Fallopian tube (tissue), 1 donor: Measurements from ENCODE around the gene LMBR1.

GRCh38 chr7:155333815-155334107 lies 36.1 kb downstream of the INSIG1 start:
- PRO-cap: no peak

- PRO-cap: no peak
Measured at GRCh38 chr7:155410474-155410824, 47.5 kb upstream of the EN2 start.

GRCh38 chr7:155466715-155467290 lies 8.9 kb downstream of the EN2 start:
- PRO-cap: no peak

DNA sequence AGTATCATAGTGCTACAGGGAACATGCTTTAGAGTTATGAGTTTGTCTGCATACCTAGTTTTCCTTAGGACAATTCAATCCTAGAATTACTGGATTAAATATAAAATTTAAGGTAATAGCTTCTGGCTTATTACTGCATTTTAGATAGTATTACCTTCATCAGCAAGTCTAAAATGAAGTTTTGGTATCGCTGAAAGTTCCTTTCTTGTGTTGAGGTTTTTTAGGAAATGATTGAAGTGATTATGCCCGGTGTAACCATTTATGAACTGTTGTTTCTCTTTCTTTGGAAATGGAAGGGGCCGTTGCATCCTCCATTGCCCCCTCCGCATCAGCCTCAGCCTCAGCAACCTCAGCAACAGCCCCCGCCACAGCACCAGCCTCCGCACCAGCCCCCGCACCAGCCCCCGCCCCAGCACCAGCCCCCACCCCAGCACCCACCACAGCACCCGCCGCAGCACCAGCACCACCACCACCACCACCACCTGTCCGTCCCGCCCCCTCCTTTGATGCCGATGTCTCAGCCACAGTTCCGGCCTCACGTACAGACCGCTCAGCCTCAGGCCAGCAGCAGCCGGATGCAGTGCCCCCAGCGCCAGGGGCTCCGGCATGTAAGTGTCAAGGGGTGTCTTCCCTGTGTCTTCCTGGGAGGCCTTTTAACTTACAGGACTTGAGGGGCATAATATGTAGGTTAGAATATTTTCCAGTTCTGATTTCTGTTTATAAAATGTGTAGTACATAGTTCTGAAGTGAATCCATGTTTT lies 72.7 kb downstream of the SHH start:
- PRO-cap: no peak

DNA sequence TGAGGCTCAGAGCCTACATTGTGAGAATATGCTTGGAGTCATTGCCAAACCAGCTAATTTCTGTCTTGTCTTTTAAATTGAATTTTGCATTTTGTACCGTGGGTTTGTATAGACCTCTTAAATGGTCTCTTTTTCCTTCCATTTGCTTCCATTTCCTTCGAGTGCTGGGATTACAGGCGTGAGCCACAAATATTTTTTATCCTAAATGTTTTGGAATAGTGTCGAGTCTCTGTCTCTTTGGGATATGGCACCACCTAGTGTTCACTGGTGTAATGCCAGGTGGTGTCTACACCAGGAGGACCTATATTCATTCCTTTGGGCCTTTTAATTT lies 44.0 kb downstream of the SHH start:
- PRO-cap: no peak

DNA sequence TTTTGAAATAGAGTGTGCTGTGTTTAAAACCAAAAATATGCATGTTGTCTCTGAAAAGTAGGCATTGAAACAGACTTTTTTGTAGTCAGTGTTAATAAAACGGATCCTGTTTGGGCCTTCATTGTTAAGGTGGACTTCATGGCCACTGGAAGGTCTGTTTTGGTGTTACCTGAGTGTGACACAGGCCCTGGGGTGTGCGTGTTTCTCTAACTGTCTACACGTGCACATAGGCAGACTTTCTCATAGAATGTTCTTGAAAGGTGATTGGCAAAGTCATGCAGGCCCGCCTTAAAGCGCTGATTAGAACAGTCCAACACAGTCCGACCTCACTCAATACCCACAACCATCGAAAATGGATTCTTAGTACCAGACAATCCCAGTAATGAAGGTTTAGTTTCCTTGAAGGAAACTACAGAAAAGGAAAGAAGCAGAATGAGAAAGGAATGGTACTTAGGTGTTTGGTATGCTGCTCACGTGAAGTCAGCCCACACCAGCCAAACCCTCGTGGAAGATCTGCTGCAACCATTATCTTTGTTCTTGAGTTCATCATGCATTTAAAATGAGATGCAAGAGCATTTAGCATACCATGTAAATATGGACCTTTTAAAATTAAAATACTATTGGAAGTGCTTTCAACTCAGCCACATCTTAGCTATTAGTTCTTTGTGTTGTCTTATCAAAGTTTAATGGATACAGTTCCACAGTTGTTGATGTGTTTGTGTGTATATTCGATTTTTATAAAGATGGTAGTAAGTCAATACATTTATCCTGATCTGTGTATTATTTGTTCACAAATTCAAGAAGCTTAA lies 35.0 kb downstream of the SHH start:
- PRO-cap: no peak

DNA sequence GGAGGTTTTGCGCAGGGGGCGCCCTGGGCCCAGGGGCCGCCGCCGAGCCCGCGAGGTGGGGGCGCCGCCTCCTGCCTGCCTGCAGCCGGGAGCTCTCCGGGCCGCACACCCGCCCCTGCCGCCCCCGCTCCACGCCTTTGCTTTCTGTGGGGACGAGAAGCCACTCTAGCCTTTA lies 7.2 kb downstream of the SHH start:
- PRO-cap: no peak

GRCh38 chr7:155815235-155815739 lies 3.0 kb upstream of the SHH start:
- PRO-cap: no peak

DNA sequence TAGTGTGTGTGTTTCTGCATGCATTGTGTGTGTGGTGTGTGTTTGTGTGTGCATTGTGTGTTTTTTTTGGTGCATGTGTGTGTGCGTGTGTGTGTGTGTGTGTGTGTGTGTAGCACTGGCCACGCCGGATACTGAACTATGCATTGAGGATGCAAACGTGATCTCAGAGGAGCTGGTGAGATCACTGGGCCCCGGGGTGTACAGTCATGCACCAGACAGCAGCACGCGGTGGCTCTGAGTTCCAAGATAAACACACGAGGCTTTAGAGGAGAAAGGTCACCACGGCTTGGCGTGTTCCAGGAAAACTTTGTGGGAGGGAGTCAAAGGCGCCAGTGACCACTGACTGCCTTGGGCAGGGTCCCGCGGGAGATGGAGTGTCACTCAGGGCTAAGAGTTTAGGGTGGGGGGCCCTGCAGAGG lies 106.7 kb upstream of the SHH start:
- PRO-cap: no peak

DNA sequence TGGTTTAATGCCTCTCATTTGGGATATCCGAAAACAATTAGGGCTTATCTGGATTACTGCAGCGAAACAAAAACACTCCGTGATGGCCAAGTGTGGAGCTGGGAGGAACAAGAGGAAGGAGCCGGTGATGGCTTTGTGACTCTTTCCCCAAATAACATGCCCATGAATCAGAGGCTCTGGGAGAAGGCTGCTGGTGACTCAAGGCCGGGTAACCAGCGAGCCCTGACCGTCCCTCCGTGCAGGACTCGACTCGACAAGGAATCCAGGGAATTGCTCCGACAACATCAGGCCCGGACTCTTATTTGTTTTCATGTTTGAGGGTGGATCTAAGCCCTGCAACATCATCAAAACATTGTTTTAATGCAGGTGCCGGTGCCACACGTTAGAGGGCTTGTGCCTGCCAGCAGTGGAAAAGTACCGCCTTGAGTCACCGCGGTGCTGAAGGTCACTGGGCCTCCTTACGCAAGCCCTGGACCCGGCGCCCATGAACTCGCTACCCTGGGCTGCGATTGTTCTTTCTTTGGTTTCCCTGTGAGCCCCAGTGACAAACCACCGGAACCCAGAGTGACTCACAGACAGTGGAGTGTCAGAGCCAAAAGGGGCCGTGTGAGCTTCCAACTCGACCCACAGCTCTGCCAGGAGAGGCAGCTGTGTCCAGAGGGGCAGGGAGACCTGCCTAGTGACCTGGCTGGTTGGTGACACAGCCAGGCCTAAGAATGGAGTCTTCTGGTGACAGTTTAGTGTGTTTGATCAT lies 139.3 kb upstream of the SHH start:
- PRO-cap: no peak

- PRO-cap: no peak
Measured at GRCh38 chr7:156612850-156613507, 27.6 kb upstream of the RNF32 start.

- PRO-cap: no peak
Measured at GRCh38 chr7:156675172-156676052, 34.8 kb downstream of the RNF32 start.

DNA sequence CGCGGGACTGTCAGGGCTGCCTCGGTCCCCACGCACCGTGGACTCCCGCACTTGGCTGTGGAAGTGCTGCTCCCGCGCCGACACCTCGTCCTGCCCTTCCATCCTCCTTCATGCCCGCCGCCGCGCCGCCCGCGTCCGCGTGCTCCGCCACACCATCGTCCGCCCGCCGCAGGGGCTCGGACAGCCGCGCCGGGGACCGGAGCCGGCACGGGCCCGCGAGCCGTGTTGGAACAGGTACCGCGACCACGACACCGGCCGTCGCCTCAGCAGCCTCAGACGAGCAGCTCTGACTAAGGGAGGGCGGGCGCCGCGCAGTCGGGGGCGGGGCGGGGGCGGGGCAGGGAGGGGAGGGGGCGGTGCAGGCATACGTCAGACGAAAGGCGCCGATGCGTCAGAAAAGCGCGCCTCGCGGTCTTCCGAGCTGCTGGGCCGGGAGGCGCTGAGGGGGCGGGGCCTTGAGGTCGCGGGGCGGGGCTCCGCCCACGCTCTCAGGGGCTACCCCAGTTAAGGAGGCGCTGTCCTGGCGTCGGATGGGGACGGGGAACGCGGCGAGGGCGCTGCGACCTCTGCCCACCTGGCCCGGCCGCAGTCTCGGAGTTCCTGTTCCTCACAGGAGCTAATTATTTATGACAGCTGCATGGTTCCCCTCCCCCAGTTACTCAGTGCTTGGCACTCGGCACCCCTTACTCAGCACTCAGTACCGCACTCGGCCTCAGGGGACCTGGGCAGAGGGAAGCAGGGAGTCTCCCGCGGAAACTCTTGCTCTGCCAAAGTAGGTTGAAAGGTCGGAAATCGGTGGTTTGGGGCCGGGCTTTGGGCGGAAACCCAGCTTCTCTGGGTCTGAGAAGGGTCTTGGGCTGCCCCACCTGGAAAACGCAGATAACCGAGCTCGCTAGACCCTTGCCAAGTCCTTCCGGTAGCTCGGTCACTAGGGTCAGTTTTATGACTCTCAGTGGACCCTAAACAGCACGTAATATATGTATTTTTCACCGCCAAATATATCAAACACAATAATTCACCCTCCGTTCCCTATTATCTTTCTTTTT lies at the start of gene LMBR1:
LMBR1 (minus strand) TSS at position 292 of the 1,046 bp plus-strand sequence.
- PRO-cap: bidirectional peak, plus-strand start at position 526 of the sequence, minus-strand start at position 288 of the sequence; unidirectional peak, plus-strand start at position 697 of the sequence

DNA sequence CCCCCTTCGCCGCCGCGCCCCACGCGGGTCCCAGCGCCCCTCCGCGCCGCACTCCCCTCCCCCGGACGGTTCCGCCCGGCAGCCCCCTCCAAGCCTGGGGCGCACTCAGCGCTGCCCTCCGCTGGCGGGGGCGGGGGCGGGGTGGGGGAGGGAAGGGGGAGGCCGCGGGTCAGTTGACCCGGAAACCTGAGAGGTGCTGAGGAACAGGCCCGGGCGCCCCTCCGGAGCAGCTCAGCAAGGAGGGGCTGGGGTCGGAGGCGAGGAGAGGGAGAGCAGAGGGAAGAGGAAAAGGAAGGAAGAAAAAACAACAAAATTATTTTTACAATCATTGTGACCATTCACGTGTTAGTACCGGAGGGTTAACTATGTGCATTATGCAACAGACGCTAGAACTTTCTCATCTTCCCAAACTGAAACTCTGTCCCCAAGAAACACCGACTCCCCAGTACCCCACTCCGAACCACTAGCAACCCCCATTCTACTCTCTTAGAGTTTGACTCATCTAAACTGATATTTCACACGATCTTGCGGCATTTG lies 9.9 kb downstream of the MNX1 start:
- PRO-cap: no peak

DNA sequence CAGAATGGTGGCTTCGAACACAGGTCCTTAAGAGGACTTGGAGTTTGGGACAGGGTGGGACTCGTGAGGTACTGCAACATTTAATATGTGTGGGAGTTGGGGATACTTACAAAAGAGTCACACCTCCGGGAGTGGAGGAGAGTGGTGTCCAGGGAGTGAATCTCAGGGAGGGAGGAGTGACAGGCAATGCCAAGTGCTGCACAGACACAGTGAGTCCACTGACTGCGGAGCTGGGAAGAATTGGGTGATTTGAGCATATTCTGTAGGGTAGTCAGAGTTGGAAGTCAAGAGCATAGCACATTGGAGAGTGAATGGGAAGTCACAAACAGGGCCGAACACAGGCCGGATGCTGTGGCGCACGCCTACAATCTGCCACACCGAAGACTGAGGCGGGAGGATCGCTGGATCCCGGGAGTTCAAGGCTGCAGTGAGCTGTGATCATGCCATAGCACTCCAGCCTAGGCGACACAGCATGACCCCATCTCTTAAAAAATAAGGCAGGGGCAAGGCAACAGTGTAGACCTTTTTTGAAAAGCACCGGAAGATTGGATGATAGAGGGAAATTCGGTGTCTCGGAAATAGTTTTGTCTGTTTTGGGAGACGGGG lies 5.2 kb downstream of the UBE3C start:
- PRO-cap: no peak

DNA sequence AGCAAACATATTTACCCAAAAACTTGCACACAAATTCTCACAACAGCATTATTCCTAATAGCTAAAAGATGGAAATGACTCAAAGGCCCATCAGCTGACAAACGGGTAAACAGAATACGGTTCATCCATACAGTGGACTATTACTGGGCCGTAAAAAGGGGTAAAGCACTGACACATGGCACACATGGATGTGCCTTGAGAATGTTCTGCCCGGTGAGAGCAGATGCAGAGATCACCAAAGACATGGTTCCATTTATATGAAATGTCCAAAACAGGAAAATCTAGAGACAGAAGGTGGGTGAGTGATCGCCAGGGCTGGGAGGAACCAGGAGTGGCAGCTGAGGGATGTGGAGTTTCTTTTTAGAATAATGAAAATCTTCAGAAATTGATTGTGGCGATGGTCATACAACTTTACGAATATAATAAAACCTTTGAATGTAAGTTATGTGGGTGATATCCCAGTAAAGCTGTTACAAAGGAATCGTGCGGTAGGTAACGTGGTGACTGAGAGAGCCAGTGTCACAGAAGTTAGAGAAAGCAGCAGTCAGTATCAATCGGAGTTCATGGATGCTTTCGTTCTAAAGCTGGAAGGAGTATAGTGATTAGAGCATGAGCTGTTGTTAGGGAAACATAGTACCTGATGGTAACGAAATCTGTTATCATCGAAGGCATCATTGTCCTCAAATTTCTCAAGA lies 95.0 kb upstream of the DNAJB6 start:
- PRO-cap: no peak

DNA sequence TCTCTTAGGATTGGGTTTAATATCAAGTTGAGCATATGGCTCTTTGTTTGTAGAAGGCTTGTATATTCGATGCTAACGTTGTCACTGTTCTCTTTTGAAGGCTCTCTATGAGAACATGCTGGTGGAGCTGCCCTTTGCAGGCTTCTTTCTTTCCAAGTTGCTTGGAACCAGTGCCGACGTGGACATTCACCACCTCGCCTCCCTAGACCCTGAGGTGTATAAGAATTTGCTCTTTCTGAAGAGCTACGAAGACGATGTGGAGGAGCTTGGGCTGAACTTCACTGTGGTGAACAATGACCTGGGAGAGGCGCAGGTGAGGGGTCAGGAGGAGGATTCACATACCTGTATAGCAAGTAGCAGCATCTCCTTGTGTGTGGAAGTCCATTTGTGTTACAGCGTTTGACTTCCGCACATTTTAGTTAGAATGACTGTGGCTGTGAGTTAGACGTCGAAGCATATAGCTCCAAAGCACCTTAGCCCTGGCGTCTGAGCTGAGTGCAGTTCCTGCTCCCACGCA lies 88.5 kb upstream of the DNAJB6 start:
- PRO-cap: no peak

DNA sequence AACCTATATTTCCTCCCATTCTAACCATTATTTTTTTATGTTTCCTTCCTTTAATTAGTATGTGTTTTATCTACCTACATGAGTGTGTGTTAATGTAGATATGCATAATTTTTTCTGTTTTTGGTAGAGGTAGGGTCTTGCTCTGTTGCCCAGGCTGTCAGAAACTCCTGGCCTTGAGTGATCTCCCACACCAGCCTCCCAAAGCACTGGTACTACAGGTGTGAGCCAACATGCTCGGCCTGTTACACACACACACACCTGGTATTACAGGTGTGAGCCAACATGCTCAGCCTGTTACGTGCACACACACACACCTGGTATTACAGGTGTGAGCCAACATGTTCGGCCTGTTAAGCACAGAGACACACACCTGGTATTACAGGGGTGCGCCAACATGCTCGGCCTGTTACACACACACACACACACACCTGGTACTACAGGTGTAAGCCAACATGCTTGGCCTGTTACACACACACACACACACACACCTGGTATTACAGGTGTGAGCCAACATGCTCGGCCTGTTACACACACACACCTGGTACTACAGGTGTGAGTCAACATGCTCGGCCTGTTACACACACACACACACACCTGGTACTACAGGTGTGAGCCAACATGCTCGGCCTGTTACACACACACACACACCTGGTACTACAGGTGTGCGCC lies 72.8 kb upstream of the DNAJB6 start:
- PRO-cap: no peak

DNA sequence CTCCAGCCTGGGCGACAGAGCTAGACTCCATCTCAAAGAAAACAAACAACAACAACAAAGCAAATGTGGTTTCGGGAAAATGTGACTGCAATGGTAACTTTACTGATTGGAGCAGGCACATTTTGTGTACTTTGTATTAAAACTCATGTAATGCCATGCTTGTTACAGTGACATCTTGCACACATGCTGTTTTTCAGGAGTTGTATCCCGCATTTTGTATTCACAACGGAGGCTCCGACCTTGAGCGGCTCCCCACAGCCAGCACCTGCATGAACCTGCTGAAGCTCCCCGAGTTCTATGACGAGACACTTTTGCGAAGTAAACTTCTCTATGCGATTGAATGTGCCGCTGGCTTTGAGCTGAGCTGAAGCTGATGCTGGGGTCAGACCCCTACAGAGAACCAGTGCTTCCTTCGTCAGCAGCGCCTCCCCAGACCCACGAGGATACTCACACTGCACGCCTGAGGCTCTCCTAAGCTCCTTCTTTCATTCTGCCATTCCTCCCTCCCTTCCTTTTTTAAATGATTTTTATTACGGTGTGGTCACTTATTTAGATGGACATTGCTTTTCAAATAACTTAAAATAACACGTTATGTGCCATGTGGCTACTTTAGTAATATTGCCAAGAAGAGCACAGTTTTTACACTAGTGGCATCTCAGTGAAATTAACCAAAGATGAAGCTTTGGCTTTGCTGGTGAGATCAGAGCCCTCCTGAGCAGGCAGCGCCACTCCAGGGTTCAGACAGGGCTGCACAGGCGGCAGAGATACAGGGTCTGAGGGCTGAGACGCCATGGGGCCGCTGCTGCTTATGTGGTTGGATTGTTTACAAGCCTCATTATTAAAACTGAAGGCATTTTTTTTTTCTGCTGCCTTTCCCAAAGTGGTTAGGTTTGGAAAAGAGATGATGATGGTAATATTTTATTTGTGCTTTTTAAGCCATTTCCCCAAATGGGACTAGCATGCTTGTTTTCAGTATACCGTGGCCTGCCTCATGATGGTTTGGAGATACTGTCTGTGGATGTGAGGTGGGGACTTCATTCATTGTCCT lies 69.1 kb upstream of the DNAJB6 start:
- PRO-cap: no peak

DNA sequence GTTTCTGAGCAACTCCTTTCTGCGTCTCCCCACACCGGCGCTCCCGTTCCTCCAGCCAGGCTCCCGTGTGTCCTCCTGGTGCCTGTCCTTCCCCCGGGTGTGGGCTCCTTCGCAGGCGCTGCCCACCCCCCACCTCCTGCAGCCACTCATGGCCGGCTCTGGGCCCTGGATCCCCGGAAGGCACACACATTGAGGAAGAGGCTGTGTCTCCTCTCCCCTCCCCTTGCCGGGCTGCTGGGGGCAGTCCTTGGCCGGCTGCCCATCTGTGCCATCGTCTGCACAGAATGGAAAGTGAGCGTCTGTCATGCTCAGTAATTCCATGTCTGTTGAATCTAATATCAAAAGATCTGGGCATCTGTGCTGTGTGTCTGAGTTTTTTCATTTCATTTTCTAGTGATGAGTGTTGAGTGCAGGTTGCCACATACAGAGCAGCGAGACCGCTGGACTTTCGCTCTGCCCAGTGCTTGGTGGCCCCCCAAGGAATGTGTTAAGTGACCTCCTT lies 59.6 kb upstream of the DNAJB6 start:
- PRO-cap: no peak